Hepatocyte (in vitro differentiated cells and primary cell): ENCODE measurements around a stretch of chr12.

DNA sequence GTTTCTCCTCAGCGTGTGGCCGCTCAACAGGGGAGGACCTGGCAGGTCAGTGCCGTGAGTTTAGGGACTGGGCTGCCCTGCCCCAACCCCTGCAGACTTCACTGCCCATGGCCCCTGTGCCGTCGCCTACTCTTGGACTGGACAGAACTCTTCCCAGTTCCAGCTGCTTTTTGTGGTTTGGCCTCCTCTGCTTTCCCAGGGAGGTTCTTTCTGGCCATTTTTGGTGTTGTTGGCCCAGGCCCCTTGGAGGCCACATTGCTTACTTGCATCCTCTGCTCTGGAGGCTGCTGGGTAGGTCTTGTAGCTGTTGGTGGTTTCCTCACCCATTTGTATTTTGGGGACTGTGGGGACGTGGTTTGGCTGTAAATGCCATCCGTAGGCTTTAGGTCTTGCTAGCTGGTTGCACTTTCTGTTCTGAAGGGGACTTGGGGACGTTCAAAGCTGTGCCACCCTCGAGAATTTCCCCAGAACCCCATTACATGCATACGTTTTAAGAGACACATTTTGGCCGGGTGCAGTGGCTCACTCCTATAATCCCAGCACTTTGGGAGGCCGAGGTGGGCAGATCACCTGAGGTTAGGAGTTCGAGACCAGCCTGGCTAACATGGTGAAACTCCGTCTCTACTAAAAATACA, 19.9 kb upstream of the DNAH10 start:
- RAMPAGE, long total RNA, result no peak
- RRBS, result no CpG with 5 or more reads among the region's 14 CpGs

DNA sequence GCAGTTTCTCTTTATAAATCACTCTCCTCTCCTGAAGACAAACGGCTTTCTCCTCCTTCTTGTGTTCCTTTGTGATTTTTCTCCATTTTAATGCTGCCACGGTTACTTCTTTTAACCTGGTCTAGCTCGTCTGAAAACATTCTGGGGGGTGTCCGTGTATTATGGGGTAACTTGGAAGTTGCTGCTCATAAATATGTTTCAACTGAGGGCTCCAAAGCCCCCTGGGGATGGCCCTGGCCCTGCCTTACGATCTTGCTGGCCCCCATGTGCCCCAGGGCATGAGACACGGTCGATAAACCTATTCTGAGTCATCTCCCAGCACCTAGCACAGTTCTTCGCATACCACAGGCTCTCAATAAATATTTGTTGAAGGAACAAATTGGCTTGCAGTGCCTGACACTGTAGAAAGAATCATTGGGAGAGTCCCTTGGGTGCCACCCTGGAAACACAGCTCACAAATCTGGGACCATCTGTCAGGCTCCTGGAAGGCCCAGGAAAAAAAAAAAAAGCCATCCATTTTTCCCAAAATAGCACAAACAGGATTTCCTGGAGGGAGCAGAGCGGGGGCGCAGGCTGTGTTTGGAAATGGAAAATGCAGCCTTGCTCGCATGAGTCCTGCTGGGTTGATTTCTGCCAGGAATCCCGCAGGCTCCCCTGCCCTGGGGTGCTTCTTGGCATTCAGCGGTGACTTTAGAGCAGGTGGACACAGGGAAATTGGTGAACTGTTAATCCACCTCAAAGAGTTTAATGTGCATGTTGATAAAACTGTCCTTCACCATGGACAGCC, 106.4 kb upstream of the RFLNA start:
- RAMPAGE, long total RNA, result no peak
- RRBS, result no CpG with 5 or more reads among the region's 13 CpGs

GRCh38 chr12:124320768-124321214, 25.9 kb downstream of the RFLNA start:
- RAMPAGE, long total RNA, result no peak
- RRBS, result no CpG with 5 or more reads among the region's 8 CpGs

DNA sequence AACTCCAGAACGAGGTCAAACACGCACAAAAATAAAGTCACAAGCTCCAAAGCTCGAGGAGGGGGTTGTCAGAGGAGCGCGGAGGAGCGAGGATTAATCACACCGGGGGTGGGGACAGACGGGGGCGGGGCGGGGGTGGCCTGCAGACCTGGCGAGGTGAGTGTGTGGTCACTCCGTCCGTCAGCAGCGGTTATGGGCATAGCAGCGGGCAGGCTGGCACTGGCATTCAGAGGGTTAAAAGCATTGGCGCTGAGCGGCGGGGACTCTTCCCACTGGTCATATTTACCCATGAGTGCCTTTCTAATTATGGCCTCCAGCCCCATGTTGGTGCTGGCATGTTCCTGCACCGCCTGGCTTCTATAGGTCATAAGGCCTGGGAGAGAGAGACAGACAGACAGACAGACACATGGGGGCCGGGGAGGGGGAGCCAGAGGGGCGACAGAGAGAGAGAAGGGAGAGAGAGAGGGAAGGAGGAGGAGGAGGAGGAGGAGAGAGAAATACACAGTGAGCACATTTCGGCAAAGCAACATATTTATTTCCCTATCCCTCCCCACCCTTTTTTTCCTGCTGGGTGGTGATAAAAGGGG, 32.5 kb downstream of the RFLNA start:
- RAMPAGE, long total RNA, result no peak
- RRBS, result no CpG with 5 or more reads among the region's 22 CpGs

- RAMPAGE, long total RNA, result no peak
- RRBS, result 92% methylated on average over 3 of the region's 17 CpGs
Measured at GRCh38 chr12:124327960-124328690, 33.2 kb downstream of the RFLNA start.

- RAMPAGE, long total RNA, result no peak
- RRBS, result 100% methylated on average over 2 of the region's 20 CpGs
Measured at GRCh38 chr12:124372863-124373378, 78.0 kb downstream of the RFLNA start.

DNA sequence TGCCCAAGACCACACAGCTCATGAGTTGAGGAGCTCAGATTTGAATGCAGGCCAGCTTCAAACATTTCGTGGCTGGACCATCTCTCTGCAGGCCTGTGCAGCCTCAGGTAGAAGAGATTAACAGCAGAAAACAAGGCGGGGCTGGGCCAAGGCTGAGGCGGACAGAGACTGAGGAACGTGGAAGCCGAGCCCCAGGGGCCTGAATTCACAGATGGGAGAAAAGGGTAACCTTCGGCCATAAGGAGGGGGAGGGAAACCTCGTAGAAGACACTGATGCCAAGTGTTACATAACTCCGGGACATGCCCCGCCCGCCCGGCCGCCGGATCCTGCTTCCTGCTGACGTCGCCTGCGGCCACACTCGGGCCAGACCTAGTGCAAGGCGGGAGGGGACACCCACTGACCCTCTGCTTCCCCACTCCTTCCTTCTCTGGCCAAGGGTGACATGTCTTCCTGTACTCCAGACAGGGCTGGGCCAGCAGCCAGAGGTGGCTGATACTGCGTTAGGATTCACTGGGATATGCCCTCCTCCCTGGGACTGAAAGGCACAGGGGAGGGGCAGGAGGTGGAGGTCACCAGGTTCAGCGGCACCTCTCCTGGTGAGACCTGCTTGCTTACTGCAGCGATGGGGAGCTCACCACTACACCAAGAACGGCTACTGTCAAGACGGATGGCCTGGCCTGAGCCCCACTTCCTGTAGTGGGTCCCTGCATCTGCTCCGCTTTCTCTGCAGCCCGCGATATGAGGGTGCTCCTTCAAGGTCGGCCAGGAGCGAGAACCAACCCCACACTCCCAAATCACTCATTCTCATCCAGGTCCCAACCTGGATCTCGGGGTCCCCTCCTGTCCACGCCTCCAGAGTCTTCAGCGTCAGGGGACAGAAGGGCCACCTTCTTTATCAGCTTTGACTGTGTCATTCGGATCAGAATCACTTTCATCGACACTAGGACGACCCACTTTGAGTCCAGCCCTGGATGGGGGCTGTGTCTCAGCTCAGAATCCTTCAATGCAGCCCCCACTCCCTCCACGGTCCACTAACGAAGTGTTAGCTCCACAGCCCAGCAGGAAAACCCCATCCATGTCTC, 87.1 kb downstream of the RFLNA start:
- RAMPAGE, long total RNA, result no peak
- RRBS, result no CpG with 5 or more reads among the region's 36 CpGs

GRCh38 chr12:124385652-124386491, 91.0 kb downstream of the RFLNA start:
- RAMPAGE, long total RNA, result no peak
- RRBS, result 97% methylated on average over 6 of the region's 32 CpGs

DNA sequence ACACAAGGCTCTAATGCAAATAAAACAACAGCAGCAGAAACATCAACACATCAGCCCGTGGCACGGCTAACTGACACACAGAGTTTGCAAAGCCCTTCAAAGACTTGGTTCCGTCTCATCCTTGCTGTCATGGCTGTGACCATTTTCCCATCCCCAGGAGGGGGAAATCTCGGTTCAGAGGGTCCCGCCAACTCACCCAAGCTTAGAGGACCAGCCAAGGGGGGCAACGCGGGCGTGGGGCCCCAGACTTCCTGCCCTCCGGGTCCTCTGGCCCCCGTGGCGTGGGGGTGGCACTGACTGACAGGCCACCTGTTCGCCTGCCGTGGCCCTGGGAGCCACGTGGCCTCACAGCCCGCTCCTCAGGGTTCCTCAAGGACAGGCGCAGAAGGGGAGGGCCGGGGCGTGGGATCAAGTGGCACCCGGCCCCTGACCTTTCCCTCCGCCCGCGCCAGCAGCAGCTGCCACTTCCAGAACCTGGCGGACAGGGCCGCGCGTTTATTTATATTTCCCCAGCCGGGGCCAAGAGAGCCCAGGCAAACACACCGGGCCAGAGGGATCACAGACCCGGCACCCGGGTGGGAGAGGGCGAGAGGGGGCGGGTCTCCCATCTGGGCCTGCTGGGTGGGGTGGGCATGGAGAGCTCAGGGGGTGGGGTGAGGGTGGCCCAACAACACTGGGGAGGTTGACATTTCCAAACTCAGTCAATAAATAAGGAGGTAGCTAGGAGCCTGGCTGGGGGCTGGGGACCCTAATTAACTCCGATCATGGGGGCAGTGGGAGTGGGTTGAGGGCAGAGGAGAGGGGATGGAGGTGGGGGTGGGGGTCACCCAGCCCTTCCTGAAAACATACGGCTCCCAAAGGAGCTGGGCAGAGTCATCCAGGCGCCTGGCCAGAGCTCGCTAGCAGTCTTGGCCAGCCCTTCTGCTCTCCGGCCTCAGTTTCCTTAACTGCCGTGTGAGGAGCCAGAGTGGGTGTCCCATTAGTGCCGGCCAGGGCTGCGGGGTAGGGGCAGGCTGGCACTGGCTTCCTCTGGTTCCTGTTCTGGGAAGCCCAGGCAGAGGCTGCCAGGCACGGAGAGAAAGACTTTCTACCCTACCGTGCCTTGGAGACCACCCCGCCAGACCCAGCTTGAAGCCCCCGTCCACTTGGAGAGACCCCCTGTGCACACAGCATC, 92.8 kb downstream of the RFLNA start:
- RAMPAGE, long total RNA, result no peak
- RRBS, result 7% methylated on average over 11 of the region's 44 CpGs

DNA sequence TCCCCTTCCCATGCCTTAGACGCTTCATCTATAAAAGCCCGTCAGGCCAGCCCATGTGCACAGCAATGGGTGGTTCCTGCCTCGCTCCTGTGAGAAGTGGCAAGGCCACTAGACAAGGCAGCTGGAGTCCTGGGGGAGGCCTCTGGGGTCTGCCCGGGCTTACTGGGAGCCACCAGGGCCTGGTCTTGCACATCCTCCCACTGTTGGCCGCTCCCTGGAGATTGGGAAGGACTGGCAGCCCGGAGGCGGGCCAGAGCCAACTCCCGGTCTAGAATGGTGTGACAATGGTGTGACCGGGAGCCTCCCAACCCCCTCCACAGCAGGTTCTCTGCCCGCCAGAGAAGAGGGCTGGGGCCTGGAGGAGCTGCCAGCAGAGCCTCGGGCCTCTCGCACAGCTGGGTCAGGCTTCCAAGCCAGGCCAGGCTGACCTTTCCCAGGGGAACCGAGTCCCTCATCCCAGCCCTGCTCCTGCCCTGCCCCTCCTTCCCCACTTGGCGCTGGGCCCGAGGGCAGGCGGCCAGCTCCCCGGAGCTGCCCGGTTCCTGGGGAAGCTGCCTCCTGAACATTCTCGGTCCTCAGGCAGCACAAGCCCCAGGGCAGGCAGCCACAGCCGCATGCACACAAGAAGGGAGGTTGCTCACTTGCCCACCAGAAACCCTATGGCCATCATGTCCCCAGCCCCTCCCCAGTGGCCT, 98.0 kb downstream of the RFLNA start:
- RAMPAGE, long total RNA, result no peak
- RRBS, result 23% methylated on average over 3 of the region's 20 CpGs

GRCh38 chr12:124498821-124499241, 68.6 kb downstream of the NCOR2 start:
- RAMPAGE, long total RNA, result no peak
- RRBS, result no CpG with 5 or more reads among the region's 7 CpGs

DNA sequence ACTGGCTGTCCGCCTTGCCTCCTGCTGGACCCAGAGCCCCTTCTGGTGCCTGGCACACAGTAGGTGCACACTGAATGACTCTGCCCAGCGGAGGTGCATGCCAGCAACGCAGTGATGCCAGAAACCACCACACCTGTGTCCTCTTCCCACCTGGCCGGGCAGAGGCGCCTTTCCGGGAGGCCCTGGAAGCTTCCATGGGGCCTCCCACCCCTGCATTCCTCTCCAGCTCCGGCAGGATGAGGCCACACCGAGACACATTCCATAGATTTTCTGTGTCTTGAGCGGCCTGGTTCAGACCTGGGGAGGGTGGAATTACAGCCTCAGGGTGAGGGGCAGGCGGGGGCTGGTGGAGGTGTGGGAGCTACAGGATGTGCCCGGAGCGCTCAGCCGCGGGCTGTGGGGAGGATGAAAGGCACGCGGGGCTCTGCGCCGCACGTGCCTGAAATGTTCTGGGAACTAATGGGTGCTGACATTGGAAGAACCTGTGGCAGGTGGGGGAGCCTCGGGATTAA, 66.9 kb downstream of the NCOR2 start:
- RAMPAGE, long total RNA, result no peak
- RRBS, result 79% methylated on average over 2 of the region's 20 CpGs

DNA sequence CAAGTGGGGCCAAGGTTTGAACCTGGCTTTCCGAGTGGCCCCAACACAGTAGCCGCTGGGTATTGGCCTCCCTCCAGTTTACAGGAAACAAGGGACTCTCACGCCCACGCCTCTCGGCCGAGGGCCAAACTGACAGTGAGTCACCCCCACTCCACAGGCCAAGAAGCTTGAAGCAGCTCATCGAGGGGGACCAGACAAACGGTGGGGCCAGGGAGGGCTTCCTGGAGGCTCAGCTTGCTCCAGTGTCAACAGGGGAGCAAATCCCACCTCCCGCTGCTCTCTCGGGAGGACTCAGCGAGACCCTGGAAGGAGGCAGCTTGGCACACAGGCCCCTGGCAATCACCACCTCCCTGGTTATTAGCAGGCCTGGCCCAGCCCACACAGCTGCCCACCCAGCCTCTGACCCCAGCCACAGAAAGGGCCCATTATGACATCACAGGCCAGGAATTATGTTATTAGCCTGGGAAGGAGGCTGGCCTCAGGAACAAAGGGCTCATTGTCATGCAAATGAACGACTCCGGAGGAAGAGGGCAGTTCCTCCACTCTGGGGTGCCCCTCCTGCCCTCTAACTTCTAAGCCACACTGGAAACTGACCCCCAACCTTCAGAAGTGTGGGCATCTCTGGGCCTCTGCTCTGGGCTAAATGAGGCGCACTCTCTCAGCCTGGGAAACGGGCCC, 54.5 kb downstream of the NCOR2 start:
- RAMPAGE, long total RNA, result no peak
- RRBS, result no CpG with 5 or more reads among the region's 15 CpGs

GRCh38 chr12:124515834-124516406, 51.5 kb downstream of the NCOR2 start:
- RAMPAGE, long total RNA, result no peak
- RRBS, result 93% methylated on average over 3 of the region's 18 CpGs

- RAMPAGE, long total RNA, result no peak
- RRBS, result no CpG with 5 or more reads among the region's 26 CpGs
Measured at GRCh38 chr12:124520179-124520902, 47.1 kb downstream of the NCOR2 start.

GRCh38 chr12:124565818-124566141, 1.6 kb downstream of the NCOR2 start:
- RAMPAGE, long total RNA, result no peak
- RRBS, result 3% methylated on average over 3 of the region's 12 CpGs

DNA sequence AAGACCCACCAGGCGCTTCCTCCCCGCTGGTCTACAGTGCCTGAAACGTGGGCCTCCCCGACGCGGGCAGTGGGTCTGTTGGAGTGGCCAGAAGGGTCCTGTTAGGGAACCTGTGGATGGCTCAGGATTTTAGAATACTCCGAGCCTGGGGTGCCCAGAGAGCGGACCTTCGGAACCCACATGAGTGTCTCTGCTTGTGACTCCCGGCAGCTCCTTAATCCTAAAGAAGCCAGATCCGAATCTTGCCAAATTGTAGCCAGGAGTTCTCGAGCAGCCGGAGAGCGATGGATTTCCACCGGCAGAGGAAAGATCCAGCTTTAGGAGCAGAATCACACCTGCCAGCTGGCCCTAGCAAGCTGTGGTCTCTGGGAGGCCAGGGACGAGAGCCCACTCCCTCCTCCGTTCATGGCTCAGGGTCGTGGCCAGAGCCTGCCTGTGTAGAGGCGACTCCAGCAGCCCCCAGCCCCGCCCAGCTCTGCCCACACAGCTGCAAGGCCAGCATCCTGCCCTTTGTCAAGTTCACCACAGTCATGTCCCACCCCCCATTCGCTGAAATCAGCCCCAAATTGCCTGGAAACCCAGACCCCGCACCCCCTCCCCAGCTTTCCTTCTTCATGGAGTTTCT, 121.1 kb downstream of the SCARB1 start:
- RAMPAGE, long total RNA, result no peak
- RRBS, result 97% methylated on average over 4 of the region's 22 CpGs

DNA sequence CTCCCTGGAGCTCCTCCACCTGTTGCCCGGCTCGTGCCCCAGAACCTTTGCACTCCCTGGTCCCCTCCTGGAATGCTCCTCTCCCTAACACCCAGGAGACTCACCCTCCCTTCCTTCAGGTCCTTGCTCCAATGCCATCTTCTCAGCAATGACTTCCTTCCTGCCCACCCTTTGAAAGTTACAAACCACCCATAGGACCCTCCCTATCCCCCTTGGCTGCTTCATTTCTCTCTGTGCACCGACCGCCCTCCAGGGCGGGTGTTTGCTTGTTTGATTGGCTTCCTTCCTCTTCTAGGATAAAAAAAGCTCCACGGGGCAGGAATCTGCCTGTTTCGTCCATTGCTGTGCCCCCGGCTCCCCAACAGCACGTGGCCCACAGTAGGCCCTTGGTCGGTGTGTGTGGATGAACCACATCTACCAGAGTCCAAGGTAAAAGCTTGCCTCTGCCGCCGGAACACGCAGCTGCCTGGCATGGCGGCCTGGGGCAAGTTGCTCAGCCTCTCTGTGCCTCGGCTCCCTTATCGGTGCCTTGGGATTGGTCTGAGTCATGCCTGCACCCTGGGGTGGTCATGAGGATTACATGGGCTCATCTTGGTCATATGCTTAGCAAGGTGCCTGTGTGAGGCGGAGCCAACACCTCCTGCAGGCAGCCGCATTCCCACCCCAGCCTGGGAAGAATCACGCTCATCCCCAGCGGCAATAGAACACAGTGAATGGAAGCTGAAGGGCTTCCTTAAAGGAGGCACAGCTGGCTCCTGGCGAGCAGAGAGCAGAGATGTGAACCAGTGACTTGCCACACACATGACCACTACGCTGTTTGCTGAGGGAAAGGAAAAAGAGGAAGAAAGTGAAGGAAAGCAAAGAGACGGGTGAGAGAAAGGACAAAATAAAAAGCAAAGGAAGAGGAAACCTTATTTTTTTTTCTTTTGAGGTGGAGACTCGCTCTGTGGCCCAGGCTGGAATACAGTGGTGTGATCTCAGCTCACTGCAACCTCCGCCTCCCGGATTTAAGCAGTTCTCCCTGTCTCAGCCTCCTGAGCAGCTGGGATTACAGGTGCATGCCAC, 5.4 kb upstream of the SCARB1 start:
- RAMPAGE, long total RNA, result no peak
- RRBS, result 83% methylated on average over 2 of the region's 26 CpGs

GRCh38 chr12:124871453-124872374, 8.1 kb upstream of the SCARB1 start:
- RAMPAGE, long total RNA, result no peak
- RRBS, result no CpG with 5 or more reads among the region's 20 CpGs

- RAMPAGE, long total RNA, result no peak
- RRBS, result 2% methylated on average over 11 of the region's 52 CpGs
Measured at GRCh38 chr12:124914723-124915179, 301 bp upstream of the UBC start.